Duodenum (tissue), 1 donor: ENCODE measurements around the genes NPNT, PLA2G12A and CFI.

- PRO-cap = no peak
Measured at GRCh38 chr4:105704122-105705221, 4.0 kb downstream of the INTS12 start.

DNA sequence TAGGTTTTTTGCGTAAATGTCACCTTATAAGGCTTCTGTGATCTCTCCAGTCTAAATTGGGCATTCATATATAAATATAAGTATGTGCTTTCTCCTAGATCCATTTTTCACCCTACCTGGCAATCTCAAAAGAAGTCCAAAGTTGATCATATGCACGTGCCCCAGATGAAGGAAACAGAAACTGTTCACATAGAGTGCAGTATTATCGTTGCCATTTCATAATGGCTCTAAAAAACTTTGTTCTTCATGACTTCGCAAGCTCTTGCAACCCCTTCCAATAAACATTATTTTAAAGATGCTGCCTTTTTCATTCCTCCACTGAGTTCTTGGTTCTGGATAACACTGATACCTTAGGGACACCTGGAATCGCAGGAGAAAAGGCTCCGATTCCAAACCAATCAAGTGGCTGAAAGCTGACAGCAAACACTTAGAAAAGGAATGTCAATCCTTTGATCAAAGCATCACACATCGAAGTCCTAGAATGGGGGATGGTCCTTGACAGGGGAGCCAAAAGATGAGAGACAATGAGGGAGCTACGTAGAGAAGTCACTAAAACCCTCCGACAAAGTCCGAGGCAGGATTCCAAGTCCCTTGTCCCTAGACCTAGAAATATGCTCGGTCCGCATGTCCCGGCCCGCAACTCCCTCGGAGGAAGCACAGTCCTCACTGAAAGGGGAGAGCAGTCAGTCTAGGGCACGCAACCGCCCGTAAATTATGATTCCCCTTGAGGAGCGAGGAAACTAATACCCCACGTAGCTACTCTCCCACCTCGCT lies 499 bp downstream of the INTS12 start:
- PRO-cap = no peak

DNA sequence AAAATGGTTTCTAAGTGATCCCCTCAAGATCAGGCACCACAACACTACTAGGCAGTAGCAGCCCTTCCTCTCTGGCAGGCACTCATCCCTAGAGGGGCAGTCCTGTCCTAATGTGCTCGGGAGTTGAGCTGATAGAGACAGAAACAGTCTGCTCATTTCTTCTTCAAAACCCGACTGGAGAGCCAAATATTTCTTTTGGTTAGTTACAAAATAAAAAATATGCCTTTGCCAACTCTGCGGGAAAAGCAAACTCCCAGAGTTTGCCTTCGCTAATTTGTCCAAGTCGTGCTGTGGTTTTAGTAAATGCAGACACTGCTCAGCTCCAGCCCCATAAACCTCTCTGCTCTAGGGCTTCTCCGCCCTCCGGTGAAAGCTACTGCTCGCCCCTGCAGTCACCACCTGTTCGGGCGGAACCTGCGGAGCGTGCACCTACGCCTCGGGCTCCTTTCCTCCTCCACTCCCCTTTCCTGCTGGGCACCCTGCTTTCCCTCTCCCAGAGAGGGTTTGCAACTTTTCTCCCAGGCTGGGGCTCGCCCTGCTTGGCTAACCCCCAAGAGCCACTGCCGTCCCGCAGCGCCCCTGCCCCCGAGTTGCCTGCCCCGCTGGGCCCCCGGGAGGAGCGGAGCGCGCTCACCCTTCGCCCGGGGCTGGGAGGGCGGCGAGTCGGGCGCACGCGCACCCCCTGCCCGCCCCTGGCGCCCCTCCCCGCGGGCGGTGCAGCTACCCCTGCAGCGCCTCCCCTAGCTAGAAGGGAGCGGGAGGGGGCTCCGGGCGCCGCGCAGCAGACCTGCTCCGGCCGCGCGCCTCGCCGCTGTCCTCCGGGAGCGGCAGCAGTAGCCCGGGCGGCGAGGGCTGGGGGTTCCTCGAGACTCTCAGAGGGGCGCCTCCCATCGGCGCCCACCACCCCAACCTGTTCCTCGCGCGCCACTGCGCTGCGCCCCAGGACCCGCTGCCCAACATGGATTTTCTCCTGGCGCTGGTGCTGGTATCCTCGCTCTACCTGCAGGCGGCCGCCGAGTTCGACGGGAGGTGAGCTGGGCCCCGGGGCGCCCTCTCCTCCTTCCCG lies at the start of gene NPNT:
NPNT (plus strand) TSS at position 777 of the 1,066 bp plus-strand sequence.
- PRO-cap = unidirectional peak, plus-strand start at position 398 of the sequence; bidirectional peak, plus-strand start at position 747 of the sequence, minus-strand start at position 649 of the sequence; unidirectional peak, plus-strand start at position 1,016 of the sequence

DNA sequence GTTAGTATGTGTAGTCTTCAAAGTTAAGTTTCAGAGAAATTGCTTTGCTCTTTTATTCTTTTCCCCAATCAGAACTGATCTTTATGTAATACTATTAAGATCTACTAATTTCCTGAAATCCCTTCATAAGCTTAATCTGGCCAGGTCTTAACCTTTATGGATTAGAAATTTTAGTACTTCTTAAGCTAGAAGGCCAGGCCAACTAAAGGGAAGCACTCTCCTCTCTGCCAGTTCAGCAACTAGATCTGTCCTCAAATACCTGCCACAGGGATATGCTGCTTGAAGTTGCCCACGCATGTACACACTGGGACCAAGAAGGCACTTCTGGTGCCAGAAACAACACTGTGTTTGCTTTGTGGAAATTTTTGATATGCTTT lies 7.5 kb downstream of the NPNT start:
- PRO-cap = no peak

DNA sequence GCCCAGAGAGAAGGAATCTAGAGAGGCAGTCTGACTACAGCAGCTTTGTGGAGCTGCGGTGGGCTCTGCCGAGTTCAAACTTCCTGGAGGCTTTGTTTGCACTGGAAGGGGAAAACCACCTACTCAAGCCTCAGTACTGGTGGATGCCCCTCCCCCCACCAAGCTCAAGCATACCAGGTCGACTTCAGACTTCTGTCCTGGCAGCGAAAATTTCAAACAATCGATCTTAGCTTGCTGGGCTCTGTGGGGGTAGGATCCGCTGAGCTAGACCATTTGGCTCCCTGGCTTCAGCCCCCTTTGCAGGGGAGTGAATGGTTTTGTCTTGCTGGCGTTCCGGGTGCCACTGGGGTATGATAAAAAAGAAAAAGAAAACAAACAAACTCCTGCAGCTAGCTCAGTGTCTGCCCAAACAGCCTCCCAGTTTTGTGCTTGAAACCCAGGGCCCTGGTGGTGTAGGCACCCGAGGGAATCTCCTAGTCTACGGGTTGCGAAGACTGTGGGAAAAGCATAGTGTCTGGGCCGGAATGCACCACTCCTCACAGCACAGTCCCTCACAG lies 57.6 kb downstream of the DKK2 start:
- PRO-cap = no peak

- PRO-cap = no peak
Measured at GRCh38 chr4:107824188-107824377, 649 bp upstream of the SGMS2 start.

- PRO-cap = no peak
Measured at GRCh38 chr4:107871393-107871691, 46.6 kb downstream of the SGMS2 start.

- PRO-cap = no peak
Measured at GRCh38 chr4:107988065-107988283, 1.7 kb upstream of the HADH start.

DNA sequence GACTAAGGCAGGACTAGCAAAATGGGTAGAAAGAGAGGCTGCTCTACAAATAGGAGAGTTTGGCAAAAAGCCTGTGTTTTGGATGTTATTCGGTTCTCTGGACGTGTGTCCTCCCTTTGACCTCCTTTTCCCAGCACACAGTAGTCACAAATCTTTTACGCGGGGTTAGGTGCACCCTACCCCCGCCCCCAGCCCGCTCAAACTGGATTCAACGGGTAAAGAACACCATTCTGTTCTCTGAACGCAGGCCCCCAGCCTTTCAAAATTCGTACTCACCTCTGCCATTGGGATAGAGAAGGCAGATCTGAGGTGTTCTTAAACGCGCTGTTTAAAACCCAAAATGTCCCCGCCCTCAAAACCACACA lies 2.8 kb downstream of the LEF1 start:
- PRO-cap = no peak

DNA sequence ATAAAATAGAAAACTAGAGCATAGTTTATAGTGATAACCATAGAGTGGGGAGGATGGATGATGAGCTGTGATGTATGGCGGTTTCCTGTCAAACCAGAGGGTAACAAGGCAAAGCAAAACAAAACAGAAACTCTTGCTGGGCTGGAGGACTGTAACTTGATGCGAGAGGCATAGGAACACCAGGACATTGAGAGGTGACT lies 173.8 kb upstream of the LEF1 start:
- PRO-cap = no peak

- PRO-cap = no peak
Measured at GRCh38 chr4:108916888-108917281, 154.0 kb upstream of the ETNPPL start.

DNA sequence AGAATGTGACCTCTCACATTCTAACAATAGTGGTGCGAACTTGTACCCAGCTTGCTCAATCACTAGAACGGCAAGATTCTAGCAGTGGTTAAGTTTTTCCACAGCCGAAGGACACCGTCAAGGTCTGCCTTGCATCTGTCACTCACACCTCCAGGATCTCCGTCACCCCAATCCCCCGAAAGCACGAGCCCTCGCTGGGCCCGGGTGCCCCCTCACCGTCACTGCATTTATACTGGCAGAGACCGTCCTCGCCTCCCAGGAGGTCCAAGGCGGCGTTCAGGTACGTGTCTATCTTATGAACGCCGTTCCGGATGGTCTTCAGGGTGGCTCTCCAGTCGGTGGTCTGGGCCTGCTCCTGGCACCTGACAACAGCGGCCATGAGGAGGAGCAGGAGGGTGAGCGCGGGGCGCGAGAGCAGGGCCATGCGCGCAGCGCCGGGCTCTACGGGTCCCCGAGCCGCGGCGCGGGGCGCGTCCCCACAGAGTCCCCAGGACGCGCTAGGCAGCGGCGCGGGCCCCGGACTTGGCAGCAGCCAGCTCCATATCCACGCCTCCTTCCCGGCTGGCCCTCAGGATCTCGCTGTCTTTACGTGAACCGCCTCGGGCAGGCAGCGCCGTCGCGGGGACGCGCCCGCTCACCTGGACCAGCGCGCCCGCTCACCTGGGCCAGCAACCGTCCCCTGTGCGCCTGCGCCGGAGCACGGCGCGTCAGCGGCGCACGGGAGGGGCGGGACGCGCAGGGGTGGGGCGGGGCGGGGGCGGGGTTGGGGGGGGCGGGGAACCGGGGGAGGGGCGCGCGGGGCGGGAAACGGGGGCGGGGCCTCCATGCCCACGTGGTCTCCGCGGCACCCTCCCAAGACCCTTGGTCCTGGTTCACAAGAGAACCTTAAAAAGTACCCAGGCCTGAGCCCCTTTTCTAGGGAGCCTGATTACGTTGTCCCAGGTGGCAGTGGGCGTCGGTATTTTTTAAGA lies at the start of gene PLA2G12A:
PLA2G12A (minus strand) TSS at position 685 of the 971 bp plus-strand sequence.
- PRO-cap = bidirectional peak, plus-strand start at position 833 of the sequence, minus-strand start at position 681 of the sequence

DNA sequence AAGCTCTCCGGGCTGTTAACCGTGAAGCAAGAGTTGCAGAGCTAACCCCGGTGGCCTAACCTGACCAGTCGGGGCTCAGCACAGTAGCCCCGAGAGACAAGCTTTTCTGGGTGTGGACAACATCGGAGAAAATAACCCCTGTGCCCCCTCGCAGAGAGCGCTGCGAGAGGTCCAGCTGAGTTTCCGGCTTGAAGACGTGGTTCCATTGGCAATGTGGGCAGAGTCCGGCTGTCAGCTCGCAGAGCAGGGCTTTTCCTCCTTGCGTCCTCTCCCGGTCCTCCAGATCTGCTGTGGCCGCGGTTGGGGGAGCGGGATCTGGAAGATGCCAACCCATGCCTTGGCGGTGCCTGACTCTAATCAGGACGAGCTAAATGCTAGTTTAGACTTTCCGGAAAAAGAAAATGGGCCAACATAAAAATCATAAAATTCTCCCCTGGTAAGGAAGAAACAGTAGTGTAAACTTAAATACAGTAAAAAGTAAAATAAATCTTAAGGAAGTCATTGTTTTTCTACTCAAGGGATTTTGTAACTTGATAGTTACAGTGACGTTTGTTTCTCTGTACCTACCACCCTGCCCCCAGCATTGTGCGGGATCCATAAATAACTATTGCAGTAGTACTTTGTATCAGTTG lies 603 bp upstream of the PLA2G12A start:
- PRO-cap = bidirectional peak, plus-strand start at position 282 of the sequence, minus-strand start at position 287 of the sequence

- PRO-cap = no peak
Measured at GRCh38 chr4:109801759-109802521, at the start of gene CFI. CFI (minus strand) TSS chr4:109801999.

GRCh38 chr4:110193578-110194454 lies 4.6 kb downstream of the ELOVL6 start:
- PRO-cap = unidirectional peak, plus-strand start at chr4:110194046

DNA sequence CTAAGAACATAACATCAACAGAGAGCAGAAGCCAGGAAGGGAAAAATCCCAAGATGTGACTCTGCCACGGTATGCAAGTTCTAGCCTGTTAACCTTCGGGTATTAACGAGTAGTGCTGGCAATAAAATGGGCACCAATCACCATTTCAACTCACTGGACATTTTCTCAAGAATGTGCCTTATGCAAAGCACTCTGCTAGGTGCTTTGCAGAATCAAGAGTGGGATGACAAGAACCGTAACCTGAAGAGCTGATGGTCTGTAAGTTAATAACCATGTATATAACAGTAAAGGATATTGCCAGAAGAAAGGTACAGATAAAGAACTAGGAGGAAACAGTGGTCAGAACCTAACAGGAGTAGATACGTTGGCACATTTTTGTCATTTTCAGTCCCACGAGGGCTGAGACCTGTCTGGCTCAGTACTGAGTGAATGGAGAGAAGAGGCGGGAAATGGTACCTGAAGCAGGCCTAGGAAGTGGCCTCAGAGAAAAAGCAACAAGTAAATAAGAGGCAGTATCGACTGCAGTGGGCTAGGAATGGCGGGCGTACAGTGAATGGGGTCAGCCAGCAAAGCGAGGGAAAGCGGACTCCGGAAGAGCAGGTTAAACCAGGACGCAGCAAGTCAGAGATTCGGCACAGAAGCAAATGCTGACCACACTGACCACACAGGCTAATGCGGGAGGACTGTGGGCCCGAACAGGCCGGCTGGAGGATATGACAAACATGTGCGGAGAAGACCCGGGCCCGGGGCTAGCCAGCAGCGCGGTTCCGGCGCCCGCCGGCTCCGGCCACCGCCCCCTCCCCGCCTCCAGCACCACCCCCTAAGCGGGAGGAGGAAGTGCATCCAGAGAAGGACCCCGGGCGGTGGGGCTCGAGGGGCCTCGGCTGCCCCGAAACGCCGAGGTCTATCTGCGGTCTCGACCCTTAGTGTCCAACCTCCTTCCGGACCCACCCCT lies 2.5 kb downstream of the ELOVL6 start:
- PRO-cap = bidirectional peak, plus-strand start at position 823 of the sequence, minus-strand start at position 785 of the sequence

GRCh38 chr4:110196587-110196984 lies 1.8 kb downstream of the ELOVL6 start:
- PRO-cap = bidirectional peak, plus-strand start at chr4:110196831, minus-strand start at chr4:110196770

GRCh38 chr4:110342371-110342732 lies 133.6 kb upstream of the ENPEP start:
- PRO-cap = no peak

GRCh38 chr4:110610824-110611824 lies 11.8 kb downstream of the PITX2 start:
- PRO-cap = no peak

DNA sequence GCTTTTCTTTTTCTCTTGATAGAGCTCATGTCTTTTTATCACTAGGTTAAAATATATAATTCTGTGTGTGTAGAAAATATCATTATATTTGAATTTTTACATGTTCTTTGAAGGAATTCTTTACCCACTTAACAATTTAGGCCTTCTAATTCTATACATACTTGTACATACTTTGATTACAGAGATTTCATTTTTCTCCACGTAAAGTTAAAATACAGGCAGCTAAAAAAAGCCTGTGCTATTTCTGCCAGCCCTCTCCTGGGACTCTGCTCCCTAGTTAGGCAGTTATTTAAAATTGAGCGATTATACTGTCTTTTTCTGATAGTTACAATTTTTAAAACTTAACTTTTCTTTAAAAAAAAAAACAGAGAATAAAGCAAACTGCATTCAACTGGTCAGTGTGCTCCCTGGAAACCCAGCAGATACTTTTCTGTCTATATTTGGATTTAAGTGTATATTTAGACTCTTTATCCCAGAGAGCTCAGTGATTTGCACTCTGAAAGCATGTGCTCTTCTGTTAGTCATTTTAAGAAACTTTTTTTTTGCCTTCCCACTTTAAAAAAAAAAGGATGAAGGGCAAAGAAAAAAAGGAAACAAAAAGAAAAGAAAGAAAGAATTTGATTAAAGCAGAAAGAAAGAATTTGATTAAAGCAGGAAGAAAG lies 18.1 kb upstream of the FAM241A start:
- PRO-cap = no peak